ENCODE results near the gene KCNAB3.

GRCh38 chr17:7176651-7177130 is 2.5 kb downstream of the ASGR1 start:
- PRO-cap: no peak
- RAMPAGE, long total RNA, 4 experiments: no peak in any of the 4 experiments

DNA sequence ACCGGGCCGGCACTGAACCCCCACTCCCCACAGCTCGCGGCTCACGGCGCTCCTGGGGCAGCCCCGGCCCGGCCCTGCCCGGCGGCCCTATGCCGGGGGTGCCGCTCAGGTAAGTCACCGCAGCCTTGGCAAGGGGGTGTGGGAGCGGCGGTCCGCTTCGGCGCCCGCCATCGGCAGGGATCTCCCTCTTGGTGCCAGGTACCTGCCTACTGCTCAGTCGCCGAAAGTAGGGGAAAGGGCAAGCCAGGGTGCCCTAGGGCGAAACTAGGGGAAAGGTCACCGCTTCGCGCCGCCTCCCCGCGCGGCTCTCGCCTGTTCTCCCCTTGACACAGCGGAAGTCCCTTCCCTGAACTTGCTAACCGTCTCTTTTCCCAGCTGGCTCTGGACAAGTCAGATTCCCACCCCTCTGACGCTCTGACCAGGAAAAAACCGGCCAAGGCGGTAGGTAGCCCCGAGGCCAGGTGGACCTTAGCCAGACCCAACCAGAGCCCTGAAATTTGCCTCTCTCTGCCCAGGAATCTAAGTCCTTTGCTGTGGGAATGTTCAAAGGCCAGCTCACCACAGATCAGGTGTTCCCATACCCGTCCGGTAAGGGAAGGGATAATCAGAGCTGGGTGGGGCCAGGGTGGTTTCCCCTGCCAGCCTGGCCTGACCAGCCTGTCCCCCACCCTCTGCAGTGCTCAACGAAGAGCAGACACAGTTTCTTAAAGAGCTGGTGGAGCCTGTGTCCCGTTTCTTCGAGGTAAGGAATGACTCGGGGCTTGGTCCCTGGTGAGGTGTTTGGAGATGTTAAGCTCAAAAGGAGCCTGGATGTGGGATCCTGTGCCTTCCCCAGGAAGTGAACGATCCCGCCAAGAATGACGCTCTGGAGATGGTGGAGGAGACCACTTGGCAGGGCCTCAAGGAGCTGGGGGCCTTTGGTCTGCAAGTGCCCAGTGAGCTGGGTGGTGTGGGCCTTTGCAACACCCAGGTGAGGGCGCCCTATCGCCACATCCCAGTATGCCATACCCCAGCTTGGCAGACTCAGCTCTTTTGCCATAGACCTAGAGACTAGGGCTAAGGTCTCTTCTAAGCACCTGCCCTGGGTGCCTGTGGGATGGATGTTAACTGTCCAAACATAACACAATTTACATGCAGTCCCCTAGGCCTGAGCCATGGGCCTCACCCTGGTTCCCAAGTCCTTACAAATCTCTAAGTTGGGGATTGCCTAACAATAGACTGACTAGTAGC is 766 bp downstream of the ACADVL start:
- PRO-cap: unidirectional peak, minus-strand start at position 361 of the sequence
- RAMPAGE, long total RNA, 4 experiments: no peak in any of the 4 experiments

- PRO-cap: no peak
- RAMPAGE, long total RNA, 4 experiments: no peak in any of the 4 experiments
Measured at GRCh38 chr17:7228030-7228331, 6.3 kb downstream of the DVL2 start.

- PRO-cap: no peak
- RAMPAGE, long total RNA, 4 experiments: start-site peak on the plus strand in 1 of 4 experiments, at chr17:7354443-7354607 at its widest, 7 reads per replicate
Measured at GRCh38 chr17:7353684-7354739, 944 bp upstream of the TMEM95 start.

GRCh38 chr17:7356672-7357585 is 2.0 kb downstream of the TMEM95 start:
- PRO-cap: unidirectional peak, minus-strand start at chr17:7356906
- RAMPAGE, long total RNA, 4 experiments: no peak in any of the 4 experiments

DNA sequence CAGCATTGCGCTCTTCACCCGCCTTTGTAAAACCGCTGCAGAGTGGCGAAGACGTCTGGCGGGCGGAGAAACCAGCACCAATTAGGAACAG is 149 bp upstream of the TMEM256 start:
- PRO-cap: no peak
- RAMPAGE, long total RNA, 4 experiments: no peak in any of the 4 experiments

GRCh38 chr17:7460059-7460459 is 15.2 kb downstream of the CHRNB1 start:
- PRO-cap: no peak
- RAMPAGE, long total RNA, 4 experiments: no peak in any of the 4 experiments

DNA sequence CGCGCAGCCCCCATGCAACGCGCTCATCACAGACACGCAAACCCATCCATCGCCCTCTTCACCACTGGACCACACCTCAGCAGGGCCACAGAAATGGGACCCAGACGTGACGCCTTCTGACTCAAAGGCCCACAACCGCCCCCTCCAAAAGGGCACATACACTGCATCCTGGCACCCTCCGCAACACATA is 1.1 kb downstream of the ZBTB4 start:
- PRO-cap: no peak
- RAMPAGE, long total RNA, 4 experiments: no peak in any of the 4 experiments

DNA sequence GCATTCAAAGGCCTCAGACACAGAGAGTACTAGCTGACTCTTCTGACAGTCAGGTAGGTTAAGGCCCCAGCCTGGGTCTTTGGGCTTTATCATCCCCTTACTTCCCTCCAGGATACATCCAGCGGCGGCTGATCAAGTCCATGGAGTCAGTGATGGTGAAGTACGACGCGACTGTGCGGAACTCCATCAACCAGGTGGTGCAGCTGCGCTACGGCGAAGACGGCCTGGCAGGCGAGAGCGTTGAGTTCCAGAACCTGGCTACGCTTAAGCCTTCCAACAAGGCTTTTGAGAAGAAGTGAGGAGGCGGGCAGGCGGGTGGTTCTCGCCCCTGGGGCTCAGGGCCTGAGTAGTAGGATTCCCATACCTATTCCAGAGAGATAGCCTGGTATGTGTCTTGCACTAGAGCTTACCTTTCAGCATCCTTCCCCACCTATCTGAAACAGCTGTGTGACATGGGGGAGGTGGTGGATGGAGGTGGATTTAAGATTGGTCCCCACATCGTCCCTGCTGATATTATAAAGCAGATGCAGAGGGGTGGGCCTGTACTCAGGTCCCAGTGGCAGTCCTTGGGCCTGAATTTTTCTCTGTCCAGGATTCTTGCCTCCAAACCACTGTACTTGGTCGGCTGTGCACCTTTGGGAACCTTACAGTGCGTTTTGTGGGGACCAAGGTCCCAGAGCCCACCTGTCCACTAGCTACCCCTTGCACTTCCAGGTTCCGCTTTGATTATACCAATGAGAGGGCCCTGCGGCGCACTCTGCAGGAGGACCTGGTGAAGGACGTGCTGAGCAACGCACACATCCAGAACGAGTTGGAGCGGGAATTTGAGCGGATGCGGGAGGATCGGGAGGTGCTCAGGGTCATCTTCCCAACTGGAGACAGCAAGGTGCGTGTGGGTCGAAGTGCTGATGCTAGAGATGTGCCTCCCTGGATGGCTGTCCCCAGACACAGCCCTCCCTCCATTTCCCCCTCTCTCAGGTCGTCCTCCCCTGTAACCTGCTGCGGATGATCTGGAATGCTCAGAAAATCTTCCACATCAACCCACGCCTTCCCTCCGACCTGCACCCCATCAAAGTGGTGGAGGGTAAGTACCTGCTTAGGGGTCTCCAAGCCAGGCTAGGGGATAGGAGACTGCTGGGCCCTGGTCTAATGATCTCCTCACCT is 21.5 kb downstream of the SLC35G6 start:
- PRO-cap: no peak
- RAMPAGE, long total RNA, 4 experiments: no peak in any of the 4 experiments

- PRO-cap: no peak
- RAMPAGE, long total RNA, 4 experiments: no peak in any of the 4 experiments
Measured at GRCh38 chr17:7571906-7572265, 739 bp upstream of the EIF4A1 start.

DNA sequence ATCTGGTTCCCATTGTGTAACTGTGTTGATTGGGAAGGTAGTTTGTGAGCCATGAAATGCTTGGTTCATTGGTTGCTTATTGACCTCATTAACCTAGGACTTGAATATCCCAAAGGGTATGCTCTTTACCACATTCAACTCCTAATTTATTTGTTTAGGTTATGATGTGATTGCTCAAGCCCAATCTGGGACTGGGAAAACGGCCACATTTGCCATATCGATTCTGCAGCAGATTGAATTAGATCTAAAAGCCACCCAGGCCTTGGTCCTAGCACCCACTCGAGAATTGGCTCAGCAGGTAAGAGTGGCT is 2.3 kb downstream of the EIF4A1 start:
- PRO-cap: no peak
- RAMPAGE, long total RNA, 4 experiments: no peak in any of the 4 experiments

DNA sequence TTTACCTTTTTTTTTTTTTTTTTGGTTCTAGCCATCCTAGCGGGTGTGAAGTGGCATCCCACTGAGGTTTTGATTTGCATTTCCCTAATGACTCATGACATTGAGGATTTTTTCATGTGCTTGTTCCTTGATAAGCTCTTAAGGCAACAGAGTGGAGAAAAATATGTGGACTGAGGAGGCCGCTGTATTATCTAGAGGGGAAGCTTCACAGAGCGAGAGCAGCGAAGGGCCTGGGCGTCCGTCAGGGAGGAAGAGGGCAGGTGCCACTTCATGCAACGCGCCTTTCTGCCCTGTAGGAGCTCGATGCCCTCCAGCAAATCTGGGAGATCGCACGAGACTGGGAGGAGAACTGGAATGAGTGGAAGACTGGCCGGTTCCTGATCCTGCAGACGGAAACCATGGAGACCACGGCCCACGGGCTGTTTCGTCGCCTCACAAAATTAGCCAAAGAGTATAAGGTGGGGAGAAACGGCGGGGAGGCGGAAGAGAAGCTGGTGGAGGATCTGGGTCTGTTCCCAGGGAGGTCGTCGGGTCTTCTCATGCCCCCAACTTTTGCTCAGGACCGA is 50.1 kb downstream of the DNAH2 start:
- PRO-cap: no peak
- RAMPAGE, long total RNA, 4 experiments: no peak in any of the 4 experiments

- PRO-cap: no peak
- RAMPAGE, long total RNA, 4 experiments: no peak in any of the 4 experiments
Measured at GRCh38 chr17:7840422-7840763, 6.4 kb downstream of the KDM6B start.

DNA sequence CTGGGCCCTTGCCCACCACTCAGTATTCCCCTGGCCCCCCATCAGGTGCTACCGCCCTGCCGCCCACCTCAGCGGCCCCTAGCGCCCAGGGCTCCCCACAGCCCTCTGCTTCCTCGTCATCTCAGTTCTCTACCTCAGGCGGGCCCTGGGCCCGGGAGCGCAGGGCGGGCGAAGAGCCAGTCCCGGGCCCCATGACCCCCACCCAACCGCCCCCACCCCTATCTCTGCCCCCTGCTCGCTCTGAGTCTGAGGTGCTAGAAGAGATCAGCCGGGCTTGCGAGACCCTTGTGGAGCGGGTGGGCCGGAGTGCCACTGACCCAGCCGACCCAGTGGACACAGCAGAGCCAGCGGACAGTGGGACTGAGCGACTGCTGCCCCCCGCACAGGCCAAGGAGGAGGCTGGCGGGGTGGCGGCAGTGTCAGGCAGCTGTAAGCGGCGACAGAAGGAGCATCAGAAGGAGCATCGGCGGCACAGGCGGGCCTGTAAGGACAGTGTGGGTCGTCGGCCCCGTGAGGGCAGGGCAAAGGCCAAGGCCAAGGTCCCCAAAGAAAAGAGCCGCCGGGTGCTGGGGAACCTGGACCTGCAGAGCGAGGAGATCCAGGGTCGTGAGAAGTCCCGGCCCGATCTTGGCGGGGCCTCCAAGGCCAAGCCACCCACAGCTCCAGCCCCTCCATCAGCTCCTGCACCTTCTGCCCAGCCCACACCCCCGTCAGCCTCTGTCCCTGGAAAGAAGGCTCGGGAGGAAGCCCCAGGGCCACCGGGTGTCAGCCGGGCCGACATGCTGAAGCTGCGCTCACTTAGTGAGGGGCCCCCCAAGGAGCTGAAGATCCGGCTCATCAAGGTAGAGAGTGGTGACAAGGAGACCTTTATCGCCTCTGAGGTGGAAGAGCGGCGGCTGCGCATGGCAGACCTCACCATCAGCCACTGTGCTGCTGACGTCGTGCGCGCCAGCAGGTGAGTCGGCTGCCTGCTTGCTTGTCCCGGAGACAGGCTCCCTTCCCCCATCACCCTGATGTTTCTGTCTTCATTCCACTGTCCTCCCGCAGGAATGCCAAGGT is 5.8 kb upstream of the TMEM88 start:
- PRO-cap: no peak
- RAMPAGE, long total RNA, 4 experiments: start-site peak on the plus strand in 1 of 4 experiments, centred at position 762 of the sequence, 25 reads per replicate

- PRO-cap: no peak
- RAMPAGE, long total RNA, 4 experiments: no peak in any of the 4 experiments
Measured at GRCh38 chr17:7858359-7858925, 639 bp downstream of the CYB5D1 start.

GRCh38 chr17:7868139-7868438 is 10.3 kb downstream of the CYB5D1 start:
- PRO-cap: no peak
- RAMPAGE, long total RNA, 4 experiments: no peak in any of the 4 experiments

DNA sequence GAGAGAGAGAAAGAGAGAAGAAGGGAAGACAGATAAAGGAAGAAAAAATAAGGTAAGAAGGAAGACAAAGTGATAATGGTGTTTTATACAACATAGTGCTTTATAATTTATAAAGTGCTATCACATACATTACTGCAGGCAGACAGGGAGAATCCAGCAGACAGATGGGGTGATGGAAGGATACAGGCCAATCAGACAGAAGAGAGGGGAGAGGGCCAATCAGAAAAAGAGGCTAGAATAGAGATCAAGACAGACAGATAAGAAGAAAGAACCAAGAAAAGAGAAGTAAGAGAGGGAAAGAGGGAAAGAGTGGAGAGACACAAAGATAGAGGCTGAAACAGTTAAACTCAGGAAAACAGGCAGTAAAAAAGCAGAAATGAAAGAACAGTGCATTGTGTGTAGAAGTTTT is 8.6 kb upstream of the CHD3 start:
- PRO-cap: no peak
- RAMPAGE, long total RNA, 4 experiments: no peak in any of the 4 experiments

- PRO-cap: no peak
- RAMPAGE, long total RNA, 4 experiments: start-site peak on the plus strand in 1 of 4 experiments, at chr17:7902963-7903502 at its widest, 68 to 90 reads per replicate
Measured at GRCh38 chr17:7902699-7903694, 13.1 kb downstream of the RNF227 start.

GRCh38 chr17:7929748-7930032 is at the start of gene KCNAB3:
KCNAB3 (minus strand) TSS chr17:7929856.
- PRO-cap: no peak
- RAMPAGE, long total RNA, 4 experiments: no peak in any of the 4 experiments

DNA sequence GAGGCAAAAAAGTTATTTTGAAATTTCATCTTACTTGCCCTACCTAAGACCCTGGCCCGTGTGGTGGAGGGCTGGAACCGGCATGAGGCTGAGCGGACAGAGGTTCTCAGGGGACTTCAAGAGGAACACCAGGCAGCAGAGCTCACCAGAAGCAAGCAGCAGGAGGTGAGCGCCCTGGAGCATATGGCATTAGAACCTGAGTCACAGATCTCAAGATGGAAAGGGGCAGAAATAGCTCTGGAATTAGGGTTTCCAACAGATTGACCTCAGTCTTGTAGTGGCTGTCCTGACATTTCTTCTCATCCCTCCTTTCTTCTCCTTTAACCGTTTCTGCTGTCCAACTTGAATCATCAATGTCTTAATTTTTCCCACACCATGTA is 4.6 kb downstream of the CNTROB start:
- PRO-cap: no peak
- RAMPAGE, long total RNA, 4 experiments: no peak in any of the 4 experiments